Aorta (tissue), 1 donor: ENCODE measurements around a stretch of chr12.

GRCh38 chr12:122503382-122503991, 2.8 kb upstream of the ZCCHC8 start:
- PRO-cap = no peak

DNA sequence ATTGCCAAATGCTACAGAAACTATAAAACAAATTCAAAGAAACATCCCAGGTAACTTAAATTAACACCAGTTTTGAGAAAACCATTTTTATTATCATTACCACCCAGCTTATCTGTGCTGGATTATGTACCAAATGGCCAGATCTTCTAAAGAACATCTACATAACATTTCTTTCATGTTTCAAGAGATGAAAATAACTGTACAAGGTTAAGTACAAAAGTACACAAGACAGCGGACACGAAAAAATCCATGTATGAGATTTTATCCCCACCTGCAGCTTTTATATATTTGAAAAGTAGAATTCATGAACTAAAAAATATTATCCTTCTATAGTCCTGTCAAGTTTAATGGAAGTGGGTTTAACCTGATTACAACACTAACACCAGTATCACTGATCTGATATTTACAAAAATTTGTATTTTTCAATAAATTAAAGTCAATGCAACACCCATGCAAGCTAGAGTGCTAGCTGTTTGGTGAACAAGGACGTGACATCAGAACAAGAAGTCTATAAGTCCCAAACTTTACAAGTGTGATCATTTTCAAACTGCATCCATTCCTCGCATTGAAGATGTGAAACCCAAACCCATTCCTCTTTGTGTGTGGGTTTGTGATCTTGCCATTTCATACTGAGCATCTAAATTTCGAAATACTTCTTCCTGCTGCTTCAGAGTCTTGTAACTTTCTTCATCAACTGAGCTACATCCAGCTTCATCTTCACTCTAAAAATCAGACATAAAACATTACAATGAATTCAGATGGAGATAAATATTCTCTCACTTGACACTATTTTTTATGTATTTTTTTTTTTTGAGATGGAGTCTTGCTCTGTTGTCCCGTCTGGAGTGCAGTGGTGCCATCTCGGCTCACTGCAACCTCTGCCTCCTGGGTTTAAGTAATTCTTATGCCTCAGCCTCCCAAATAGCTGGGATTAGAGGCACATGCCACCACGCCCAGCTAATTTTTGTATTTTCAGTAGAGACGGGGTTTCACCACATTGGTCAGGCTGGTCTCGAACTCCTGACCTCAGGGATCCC, 4.6 kb upstream of the ZCCHC8 start:
- PRO-cap = no peak

GRCh38 chr12:122826115-122826664, 9.1 kb upstream of the HIP1R start:
- PRO-cap = no peak

DNA sequence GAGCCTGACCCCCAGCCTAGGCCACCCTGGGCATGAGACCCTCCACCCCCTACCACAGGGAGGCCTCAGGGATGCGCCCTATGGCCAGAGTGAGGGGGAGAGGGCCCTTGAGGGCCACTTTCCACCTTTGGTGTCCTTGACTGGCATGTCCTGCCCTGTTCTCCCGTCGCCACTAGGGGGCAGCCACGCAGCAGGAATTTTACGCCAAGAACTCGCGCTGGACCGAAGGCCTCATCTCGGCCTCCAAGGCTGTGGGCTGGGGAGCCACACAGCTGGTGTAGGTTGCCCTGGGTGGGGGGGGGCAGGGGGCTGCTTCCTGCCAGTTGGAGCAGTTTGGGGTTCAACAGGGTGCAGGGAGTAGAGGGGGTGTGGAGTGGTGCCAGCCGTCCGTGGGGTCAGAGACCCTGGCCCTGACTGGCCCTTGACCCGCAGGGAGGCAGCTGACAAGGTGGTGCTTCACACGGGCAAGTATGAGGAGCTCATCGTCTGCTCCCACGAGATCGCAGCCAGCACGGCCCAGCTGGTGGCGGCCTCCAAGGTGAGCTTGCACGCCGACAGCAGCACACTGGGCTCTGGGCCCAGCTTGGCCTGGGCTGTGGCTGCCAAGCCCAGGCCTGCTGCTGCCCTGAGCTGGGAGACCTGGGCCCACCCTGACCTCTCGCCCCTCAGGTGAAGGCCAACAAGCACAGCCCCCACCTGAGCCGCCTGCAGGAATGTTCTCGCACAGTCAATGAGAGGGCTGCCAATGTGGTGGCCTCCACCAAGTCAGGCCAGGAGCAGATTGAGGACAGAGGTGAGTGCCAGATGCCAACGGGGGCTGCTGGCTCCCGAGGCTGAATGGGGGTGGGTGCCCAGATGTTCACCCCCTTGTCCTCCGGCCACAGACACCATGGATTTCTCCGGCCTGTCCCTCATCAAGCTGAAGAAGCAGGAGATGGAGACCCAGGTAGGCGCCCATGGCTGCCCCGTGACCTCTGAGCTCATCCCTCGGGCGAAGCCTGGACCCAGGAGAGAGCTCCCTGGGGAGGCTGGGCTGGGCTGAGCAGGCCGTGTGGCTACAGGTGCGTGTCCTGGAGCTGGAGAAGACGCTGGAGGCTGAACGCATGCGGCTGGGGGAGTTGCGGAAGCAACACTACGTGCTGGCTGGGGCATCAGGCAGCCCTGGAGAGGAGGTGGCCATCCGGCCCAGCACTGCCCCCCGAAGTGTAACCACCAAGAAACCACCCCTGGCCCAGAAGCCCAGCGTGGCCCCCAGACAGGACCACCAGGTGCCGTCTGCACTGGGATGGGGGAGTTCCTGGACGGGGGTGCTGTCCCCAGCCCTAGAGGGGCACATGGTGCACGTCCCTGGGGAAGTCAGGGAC, 25.5 kb downstream of the HIP1R start:
- PRO-cap = no peak

- PRO-cap = no peak
Measured at GRCh38 chr12:122864144-122864910, 29.1 kb downstream of the HIP1R start.

DNA sequence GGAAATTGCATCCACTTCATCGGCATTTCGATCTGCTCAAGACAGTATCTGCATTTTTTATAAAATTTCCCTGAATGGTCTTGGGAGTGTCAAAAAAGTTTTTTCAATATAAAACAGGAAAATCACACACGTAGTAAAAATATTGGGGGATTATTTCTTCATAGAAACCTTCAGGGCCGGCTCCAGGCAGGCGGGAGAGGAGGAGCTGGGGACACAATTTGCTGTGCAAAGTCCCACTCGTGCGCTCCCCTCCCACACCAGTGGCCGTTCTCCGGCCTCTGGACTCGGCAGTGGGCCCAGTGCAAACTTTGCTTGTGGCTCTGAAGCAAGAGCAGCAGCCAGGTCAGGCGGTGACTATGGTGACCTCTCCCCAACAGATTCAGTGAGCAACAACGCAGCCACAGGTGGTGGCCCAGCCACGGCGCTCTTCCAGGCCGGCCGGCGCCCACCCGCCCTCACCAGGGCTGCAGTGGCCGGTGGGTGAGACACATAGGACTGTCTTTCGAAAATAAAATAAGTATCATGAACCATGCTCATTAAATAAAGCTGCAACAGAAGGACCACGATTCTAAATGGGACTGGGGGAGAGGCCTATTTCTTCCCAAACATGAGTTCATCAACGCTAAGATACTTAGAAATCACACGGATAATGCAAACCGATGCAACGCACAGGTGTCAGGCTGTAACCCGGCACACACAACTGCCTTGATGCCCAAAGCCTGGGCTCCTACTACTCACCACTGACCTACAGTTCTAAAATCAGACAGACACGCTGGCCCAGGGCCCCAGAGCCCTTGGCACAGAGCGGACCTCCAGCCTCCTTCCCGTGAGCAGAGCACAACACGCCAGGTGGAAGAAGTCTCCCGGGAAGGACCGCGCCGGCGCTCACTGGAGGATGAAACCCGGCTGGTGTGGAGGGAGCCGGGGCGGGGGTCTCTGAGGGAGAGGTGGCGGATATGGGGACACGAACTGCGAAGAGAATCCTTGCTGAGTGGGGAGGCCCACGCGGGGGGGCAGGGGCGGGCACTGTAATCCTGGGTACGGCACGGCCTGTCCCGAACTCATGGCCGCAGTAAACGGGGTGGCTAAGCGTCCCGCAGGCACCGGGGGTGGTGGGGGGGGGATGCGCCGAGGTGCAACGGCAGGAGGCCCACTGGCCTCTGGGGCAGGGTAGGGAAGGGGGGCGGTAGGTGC, 29.3 kb downstream of the VPS37B start:
- PRO-cap = no peak

GRCh38 chr12:122868571-122869348, 27.2 kb downstream of the VPS37B start:
- PRO-cap = no peak

DNA sequence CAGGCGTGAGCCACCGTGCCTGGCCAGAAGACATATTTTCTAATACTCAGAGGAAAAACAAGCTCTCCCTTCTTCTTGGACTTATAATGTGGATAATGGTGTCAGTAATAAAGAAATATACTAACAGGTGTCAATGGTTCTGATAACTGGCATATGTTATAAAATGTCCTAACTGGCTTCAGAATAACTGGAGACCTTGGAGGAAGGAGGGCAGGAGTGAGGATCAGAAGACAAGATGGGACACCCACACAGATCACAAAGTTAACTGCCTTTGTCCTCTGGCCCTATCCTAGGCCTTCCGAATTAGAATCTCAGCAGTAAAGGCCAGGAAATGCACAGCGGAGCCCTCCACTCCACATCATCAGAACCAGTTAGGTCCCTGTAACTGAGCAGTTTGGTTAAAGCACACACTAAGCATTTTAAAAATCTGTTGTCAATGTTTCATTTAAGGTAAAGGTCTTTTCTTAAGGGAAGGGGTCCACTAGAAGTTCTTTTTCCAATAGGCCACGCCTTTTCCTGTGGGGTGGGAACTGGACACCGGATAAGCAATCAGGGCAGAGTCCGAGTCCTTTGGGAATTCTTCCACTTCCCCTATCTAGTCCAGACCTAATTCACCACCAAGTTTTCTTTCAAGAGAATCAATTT, 12.0 kb downstream of the VPS37B start:
- PRO-cap = no peak

DNA sequence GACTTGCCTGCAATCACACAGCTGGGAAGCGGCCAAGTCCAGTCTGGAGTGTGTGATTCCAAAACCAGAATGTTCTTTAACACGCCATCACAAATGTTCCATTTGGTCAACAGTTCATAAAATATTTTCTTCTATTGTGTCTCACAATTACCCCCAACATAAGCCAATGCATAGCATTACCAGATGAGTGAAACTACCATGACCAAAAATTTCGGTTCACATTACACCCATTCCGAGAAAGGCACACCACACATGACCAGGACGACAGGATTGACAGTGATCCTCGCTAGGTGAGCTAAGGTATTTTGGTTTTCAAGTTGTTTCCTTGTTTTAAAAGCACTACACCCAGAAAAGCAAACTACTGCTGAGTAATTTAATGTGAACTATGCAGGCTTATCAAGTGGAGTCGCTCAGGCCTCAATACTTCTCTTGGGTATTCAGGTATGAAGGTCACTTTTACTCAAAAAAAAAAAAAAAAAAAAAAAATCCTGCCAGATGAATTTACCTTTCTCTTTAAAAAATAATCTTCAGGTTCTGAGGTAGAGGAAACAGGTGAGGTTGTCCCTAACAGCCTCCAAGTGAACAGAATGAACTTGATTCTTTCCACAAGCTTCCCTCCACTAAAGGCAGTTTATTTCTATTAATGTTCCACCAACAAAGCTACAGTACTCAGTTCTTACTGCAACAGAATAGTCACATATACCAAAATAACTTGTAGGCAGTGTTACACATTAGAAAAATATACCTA, 2.4 kb downstream of the VPS37B start:
- PRO-cap = no peak

GRCh38 chr12:122951356-122951927, 14.8 kb downstream of the ABCB9 start:
- PRO-cap = no peak

- PRO-cap = no peak
Measured at GRCh38 chr12:122984180-122985215, 4.0 kb downstream of the ARL6IP4 start.

- PRO-cap = no peak
Measured at GRCh38 chr12:123075460-123076464, 75.1 kb downstream of the PITPNM2 start.

GRCh38 chr12:123265009-123265363, 6.7 kb downstream of the CDK2AP1 start:
- PRO-cap = no peak

DNA sequence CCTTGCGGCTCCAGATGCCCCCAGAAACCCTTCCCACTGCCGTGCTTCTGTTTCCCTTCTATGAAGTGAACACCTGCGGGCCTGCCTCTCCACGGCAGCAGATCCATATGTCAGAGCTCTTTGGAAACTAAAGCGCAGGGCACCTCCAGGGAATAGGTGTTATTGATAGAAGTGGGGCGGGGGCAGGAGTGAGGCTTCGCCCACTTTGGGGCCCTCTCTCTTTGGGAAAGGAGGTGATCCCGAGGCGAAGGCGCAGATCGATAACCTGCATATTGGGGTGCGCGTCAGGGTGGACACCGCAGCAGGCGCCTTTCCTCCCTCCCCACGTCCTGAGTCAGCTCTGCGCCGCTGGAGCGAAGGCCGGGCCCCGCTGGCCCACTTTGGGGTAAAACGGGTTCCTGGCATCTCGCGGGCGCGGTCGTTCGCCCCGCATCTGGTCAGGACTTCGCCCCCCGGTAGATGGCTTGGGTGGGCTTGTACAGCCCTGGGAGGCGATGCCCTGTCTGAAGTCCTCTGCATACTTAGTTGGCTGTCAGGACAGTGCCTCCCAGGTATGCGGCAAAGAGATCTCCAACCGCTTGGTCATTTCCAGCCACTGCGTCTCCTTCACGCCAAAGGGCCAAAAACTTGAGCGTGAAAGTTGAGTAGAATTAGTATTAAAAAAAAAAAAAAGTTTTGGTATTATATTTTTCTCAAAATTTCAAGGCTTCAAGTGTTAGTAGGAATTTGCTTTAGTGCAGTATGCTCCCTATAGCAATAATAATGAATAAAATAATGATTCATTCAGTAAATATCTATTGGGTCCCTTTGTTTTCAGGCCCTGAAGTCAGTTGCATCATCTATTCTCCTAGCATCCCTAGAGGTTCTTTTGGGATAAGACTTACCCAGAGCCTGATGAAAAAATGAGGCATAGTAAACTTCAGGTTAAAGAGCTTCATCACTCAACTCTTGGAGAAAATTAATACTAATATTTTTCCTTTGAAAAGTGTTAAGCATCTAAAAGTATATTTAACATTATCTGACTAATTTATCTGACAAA, 767 bp downstream of the KMT5A start:
- PRO-cap = no peak

- PRO-cap = no peak
Measured at GRCh38 chr12:123423053-123423445, 13.4 kb downstream of the RILPL2 start.

- PRO-cap = no peak
Measured at GRCh38 chr12:123492319-123493182, 34.6 kb downstream of the SNRNP35 start.

GRCh38 chr12:124190828-124191447, 104.0 kb upstream of the RFLNA start:
- PRO-cap = no peak

DNA sequence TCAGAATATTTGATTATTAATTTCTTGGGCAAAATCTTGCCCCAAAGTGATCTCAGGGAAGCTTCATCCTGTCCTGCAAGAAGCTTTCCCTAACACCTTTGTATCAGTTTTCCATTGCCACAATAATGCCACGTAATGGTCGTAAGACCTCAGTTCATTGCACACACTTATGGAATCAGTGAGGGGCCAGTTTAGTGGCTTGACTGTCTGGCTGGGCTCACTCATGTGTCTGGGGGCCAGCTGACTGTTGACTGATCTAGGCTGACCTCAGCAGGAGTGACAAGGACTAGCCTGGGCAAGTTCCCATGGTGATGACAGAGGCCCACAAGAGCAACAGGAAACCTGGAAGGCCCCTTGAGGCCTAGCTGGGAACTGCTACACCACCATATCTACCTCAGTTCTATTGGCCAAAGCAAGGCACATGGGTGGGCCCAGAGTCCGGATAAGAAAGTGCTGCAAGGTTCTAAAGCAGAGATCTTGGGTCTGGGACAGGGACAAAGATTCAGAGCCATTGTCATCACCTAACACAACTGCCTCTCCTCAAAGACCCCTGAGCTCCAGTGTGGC, 21.3 kb upstream of the RFLNA start:
- PRO-cap = no peak

DNA sequence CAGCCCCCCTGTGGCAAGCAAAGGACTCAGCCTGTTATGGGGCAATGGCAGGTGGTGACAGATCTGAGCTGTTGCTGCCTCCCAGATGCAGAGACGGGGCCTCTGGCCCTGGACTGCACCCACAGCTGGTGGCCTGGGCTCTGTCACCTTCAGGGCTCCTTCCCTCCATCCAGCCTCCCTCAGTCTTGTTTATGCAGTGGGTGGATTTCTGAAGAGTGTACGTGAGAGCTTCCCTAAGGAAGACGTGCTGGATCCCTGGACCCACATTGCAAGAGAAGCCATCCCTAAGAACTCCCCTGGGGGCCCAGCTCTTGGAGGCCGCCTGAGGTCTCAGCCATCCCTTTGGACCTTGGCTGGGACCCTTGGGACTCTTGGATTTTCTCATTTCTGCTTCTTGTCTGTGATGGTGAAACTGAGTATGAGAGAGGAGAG, 5.2 kb downstream of the RFLNA start:
- PRO-cap = no peak

- PRO-cap = no peak
Measured at GRCh38 chr12:124332914-124333463, 38.1 kb downstream of the RFLNA start.